ENCODE measurements around a stretch of chr17.

DNA sequence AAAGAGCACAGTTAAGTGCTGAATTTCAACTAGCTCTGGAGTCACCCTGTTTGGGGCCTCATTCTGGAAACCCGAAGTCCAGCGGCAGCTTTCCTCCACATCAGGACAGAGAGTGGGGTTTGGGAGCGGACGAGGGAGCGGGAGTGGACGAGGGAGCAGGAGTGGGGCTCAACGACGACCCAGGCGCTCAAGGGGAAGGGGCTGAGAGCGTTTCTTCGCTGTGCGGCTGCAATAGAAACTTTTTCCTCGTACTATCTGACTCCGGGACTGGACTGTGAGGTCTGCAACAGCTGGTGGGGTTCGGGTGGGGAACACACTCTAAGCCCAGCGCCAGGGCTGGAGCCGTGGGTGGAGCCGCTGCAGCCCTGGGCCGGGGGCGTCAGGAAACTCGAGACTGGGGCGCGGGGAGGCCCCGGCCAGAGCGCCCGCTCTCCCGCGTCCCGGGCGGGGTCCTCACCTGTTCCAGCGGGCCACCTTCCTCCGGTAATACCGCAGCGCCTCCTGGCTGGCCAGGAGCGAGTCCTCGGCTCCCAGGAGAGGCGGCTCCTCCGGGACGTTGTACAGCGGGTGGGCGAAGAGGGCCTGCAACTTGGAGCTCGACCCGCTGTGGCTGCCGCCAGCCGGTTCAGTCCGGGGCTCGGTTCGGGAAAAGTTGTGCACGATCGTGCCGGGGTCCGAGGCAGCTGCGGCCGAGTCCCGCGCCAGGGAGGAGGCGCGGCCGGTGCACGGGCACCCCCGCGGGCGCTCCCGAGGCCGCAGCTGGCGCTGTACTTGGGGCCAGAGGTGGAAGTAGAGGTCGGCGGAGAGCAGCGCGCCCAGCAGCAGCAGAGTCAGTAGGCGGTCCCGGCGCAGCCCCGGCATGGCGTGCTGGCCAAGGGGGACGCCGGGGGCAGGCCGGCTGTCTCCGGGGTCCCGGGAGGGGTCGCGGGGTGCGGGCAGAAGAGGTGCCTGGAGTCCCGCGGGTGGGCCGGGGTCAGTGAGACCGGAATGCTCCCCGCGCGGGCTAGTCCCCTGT is 1.1 kb downstream of the FAM20A start:
- PRO-cap, 4 experiments: peak in 4 of 4 experiments; most common plus-strand start position 587 of the sequence (in 4); most common minus-strand start position 432 of the sequence (in 4)
- RAMPAGE, long total RNA, 2 experiments: no peak in any of the 2 experiments

DNA sequence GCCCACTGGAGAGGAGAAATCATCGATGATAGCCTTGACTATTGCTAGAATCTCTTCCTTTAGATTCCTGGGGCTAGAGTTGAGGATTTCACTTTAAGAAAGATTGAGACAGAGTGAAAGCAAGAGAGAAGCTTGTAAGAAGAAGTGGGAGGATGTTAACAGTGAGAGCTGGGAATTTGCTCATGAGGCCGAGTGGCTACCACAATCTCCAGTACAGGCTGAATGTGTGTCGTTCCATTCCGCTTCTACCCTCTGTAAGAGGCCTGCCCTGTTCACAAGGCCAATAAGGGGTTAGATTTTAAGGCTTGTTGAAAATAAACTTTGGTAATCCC is 170.9 kb upstream of the FAM20A start:
- PRO-cap, 4 experiments: no peak in any of the 4 experiments
- RAMPAGE, long total RNA, 2 experiments: no peak in any of the 2 experiments

DNA sequence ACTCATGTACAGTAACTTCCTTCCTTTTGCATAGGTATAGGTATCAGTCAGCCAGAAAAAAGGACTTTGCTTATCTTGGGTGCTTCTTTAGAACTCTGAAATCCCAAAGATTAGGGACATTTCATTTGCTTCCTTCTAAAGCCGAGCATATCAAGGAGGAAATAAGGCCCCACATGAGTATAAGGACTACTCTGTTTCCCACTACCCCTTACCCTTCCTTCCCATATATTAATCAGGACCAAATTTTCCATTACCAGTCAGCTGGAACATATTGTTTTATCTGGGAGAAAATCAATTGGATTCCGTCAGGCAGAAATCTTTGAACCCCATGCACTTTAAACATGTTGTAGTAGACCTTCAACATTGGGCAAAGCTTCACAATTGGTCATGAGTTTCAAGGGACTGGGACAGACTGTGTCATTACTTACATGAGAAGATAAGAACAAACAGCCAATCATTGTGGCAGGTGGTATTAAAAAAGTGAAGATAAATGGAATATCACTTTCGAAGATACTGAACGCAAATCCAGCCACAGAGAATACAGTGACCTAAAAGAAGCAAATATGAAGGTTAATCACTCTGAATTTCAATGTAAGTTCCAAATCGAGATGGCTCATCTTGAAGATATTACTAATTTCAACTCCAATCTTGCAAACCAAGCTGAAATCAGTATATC is 70.3 kb downstream of the ABCA8 start:
- PRO-cap, 4 experiments: peak in 1 of 4 experiments; most common plus-strand start position 388 of the sequence (in 1); most common minus-strand start position 203 of the sequence (in 1)
- RAMPAGE, long total RNA, 2 experiments: no peak in any of the 2 experiments

- PRO-cap, 4 experiments: no peak in any of the 4 experiments
- RAMPAGE, long total RNA, 2 experiments: no peak in any of the 2 experiments
Measured at GRCh38 chr17:68950885-68951406, 4.2 kb downstream of the ABCA8 start.

- PRO-cap, 4 experiments: no peak in any of the 4 experiments
- RAMPAGE, long total RNA, 2 experiments: no peak in any of the 2 experiments
Measured at GRCh38 chr17:69087690-69088382, 27.1 kb upstream of the ABCA9 start.

DNA sequence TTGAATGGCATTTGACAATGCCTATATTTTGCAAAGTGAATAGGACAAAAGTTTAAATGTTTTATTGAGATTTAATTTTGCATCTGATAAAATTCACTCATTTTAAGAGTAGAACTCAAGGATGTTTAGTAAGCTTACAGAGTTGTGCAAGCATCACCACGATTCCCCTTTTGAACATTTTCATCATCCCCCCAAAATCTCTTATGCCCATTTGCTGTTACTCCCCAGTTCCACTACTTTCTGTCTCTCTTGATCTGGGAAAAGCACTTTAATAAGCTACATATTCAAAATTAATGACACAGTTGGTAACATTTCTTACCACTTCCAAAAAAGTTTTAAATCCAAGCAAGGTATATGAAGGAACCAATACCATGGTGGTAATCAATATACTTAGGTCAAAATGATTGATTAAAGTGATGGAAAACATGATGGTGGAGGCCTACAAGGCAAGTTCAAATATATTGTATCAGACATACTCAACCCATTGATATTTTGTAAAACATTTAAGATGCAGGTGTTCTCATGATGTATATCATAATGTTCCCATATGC is 30.2 kb upstream of the ABCA9 start:
- PRO-cap, 4 experiments: no peak in any of the 4 experiments
- RAMPAGE, long total RNA, 2 experiments: no peak in any of the 2 experiments

DNA sequence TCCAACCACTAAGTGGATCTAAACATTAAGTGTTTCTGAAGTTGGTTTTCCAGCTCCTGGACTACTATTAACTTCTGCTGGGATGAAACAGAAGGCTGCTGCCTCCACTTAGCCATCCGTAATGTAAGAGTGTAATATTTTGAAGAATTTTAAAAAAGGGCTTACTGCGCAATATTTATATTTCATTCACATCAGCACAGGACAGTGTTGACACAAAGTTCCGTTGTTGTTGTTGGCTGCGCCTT is 167.7 kb upstream of the KCNJ16 start:
- PRO-cap, 4 experiments: no peak in any of the 4 experiments
- RAMPAGE, long total RNA, 2 experiments: no peak in any of the 2 experiments

DNA sequence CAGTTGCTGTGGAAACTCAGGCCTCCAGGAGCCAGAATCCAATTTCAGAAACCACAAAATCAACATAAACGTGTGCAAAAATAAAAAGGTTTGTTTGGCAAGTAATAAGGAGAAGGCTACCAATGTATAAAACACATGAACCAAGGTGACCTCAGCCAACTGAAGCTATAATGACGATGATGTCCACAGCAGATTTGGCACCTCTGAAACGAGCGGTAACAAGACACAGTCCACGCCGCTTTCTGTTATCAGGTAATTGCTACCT is 957.3 kb upstream of the SOX9 start:
- PRO-cap, 4 experiments: peak in 3 of 4 experiments; most common plus-strand start position 206 of the sequence (in 2)
- RAMPAGE, long total RNA, 2 experiments: no peak in any of the 2 experiments

- PRO-cap, 4 experiments: no peak in any of the 4 experiments
- RAMPAGE, long total RNA, 2 experiments: no peak in any of the 2 experiments
Measured at GRCh38 chr17:72116140-72116658, 4.6 kb upstream of the SOX9 start.

DNA sequence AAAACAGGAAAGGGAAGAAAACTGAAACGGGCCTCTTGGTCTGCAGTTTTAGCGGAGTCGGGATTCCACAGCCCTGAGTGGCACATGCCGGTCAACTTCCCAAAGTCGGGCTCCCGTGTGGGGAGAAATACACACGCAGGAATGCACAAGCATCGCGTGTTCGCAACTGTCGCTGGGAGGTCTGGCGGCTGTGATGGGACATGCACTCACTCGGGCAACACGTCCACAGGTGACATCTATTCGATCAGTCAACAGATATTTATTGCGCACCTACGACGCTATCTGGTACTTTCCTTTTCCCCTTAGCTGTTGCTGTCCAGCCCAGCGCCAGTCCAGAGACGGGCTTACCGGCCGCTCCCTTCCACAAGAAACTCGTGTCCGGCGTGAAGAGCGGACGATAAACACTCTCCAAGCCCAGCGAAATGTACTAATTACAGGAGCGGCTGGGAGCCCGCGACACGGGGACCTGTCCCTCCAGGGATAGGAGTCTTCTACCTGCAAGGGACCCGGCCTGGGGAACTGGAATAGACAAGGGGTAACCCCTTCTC is 3.7 kb upstream of the SOX9 start:
- PRO-cap, 4 experiments: peak in 1 of 4 experiments; most common plus-strand start position 366 of the sequence (in 1); most common minus-strand start position 183 of the sequence (in 1)
- RAMPAGE, long total RNA, 2 experiments: no peak in any of the 2 experiments

- PRO-cap, 4 experiments: no peak in any of the 4 experiments
- RAMPAGE, long total RNA, 2 experiments: no peak in any of the 2 experiments
Measured at GRCh38 chr17:72192258-72192595, 71.4 kb downstream of the SOX9 start.

- PRO-cap, 4 experiments: no peak in any of the 4 experiments
- RAMPAGE, long total RNA, 2 experiments: no peak in any of the 2 experiments
Measured at GRCh38 chr17:72335954-72336464, 215.2 kb downstream of the SOX9 start.

- PRO-cap, 4 experiments: no peak in any of the 4 experiments
- RAMPAGE, long total RNA, 2 experiments: no peak in any of the 2 experiments
Measured at GRCh38 chr17:72400033-72400525, 279.3 kb downstream of the SOX9 start.

DNA sequence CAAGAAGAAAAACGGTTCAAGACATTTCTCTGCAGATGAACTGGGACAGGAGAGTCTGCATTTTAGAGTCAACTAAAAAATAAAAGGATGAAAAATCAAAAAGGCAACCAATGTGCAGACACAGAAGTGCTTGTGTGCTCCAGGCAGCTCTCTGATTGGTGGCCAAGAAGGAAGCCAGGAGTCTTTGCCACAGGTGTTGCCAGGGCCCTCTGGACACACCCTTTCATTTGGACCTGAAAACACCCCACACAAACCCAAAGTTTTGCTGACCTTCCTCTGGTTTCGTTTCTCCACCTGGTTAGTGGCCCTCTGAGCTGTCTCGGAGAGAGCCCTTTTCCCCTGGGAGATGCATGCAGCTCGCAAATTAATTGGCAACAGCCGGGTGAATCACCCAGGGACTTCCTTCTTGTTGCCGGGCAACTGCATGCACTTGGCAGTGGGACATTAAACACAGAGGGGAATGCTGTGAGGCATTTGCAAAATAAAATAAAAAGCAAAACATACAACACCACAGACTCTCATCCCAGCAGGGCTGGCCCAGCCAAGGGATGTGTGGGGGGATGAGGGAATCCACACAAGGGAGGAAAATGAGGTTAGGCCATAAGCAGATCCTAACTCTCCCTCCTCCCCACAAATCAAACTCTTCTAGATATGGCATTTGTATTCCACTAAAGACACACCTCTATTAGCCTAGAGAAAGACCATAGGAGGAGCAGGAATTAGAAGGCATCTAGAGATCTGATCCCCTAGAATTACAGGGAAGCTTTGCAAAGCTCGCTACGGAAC is 286.6 kb downstream of the SOX9 start:
- PRO-cap, 4 experiments: no peak in any of the 4 experiments
- RAMPAGE, long total RNA, 2 experiments: no peak in any of the 2 experiments

GRCh38 chr17:72525171-72525664 is 404.4 kb downstream of the SOX9 start:
- PRO-cap, 4 experiments: no peak in any of the 4 experiments
- RAMPAGE, long total RNA, 2 experiments: no peak in any of the 2 experiments

DNA sequence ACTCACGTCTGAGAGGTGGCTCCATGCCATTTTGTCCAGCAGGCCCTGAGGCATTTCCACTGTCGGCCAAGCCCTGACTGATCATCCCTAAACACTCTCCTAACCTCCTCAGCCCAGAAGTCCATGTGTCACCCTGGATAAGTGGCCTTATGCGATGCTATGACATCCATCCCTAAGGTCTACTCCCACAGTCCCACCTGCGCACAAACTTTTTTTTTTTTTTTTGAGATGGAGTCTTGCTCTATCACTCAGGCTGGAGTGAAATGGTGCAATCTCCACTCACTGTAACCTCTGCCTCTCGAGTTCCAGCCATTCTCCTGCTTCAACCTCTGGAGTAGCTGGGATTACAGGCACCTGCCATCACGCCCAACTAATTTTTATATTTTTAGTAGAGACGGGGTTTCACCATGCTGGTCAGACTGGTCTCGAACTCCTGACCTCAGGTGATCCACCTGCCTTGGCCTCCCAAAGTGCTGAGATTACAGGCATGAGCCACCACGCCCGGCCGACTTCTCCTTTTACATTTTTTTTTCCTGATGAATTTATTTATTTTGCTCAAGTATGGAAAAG is 429.7 kb downstream of the SOX9 start:
- PRO-cap, 4 experiments: no peak in any of the 4 experiments
- RAMPAGE, long total RNA, 2 experiments: no peak in any of the 2 experiments

GRCh38 chr17:72614279-72614974 is 478.1 kb downstream of the SLC39A11 start:
- PRO-cap, 4 experiments: no peak in any of the 4 experiments
- RAMPAGE, long total RNA, 2 experiments: no peak in any of the 2 experiments

- PRO-cap, 4 experiments: peak in 2 of 4 experiments; most common plus-strand start chr17:72618332 (in 2)
- RAMPAGE, long total RNA, 2 experiments: no peak in any of the 2 experiments
Measured at GRCh38 chr17:72617735-72618910, 474.4 kb downstream of the SLC39A11 start.

DNA sequence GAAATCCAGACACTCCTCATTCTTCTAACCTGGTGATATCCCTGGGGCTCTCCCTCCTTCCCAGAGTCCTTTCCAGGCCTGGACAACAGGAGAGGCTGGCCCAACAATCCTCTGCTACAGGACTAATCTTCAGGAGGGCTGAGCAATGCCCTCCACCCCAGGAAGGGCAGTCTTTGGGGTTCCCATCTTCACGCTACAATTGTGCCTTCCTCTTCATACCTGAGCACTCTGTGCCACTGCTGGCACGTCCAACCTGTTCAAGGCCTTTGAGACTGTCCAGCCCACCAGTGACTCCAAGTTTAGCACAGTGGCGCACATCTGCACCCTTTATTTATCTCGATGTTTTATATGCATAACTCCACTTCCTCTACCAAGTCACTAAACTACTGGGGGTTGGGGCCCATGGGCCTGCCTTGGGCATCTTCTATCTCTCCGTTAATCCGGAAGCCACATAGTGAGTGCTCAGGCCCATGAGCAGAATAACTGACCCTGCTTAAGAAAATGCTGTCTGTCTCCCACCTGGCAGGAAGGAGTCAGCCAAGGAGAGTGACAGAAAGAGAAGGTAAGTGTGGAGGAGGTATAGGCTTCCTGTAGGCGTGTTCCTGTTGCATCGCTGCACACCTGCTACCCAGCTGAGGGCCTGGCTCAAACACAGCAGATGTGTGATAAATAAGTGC is 320.3 kb downstream of the SLC39A11 start:
- PRO-cap, 4 experiments: no peak in any of the 4 experiments
- RAMPAGE, long total RNA, 2 experiments: no peak in any of the 2 experiments

DNA sequence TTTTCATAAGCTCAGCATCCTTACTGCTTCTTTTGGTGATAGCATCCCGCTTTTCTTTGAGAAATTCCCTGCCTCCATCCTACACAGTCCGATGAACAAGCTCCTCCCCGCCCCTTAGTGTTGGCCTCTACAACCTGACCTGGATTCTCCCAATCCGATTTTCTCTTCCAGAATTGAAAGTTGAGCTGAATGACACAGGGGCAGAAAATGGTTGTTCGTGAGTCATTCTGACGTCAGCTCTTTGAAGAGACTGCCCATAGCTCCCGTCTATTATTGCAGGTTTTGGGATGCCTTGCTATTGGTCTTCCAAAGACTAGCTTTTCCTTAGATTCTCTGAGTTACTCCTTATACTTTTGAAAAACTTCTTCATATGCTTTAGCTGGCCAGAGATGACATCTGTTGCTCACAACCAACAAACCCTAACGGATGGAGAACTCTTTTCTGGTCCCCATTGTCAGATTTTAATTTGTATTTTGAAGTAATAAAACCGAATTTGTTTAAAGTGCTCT is 279.6 kb downstream of the SLC39A11 start:
- PRO-cap, 4 experiments: no peak in any of the 4 experiments
- RAMPAGE, long total RNA, 2 experiments: no peak in any of the 2 experiments

Data from right lobe of liver (tissue), 4 donors.